Skeletal muscle satellite cell (primary cell): ENCODE data around the gene IQCA1.

- CAGE, long polyA plus RNA, result no peak
Observed at GRCh38 chr2:235669064-235669411, 175.2 kb downstream of the AGAP1 start.

DNA sequence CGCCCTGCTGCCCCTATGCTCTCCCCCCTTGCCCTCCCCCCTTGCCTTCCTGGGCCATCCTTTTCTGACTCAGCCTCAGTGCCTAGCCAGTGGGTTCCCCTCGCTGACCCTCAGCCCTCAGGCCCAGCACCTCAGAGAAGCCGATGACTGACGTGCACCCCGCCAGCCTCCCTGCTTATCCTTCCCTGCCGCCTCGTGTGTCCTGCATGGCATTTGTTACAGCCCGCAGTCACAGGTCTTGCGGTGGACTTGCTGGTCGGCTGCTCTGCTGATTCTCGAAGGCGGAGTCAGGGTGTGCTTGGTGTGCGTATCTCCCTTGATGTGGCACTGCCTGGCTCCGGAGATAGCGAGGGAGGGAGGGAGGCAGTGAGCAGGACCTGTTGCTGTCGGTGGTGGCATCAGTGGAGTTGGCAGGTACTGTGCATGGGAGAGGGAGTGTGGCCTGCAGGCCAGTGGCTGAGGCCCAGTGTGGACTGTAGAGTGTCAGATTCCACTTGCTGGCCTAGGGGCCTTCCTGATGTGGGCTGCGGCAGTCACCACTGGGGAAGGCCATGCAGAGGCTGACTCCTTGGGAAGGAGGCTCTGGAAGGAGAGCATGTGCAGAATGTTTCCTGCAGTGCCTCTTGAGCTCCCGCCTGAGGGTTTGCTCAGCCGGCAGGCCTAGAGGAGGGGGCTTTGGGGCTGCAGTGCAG lies 198.8 kb downstream of the AGAP1 start:
- CAGE, long polyA plus RNA, result no peak

- CAGE, long polyA plus RNA, result no peak
Observed at GRCh38 chr2:235708866-235709797, 215.3 kb downstream of the AGAP1 start.

GRCh38 chr2:235832547-235833418 lies 335.4 kb downstream of the GBX2 start:
- CAGE, long polyA plus RNA, result no peak

- CAGE, long polyA plus RNA, result no peak
Observed at GRCh38 chr2:236107711-236108010, 60.5 kb downstream of the GBX2 start.

DNA sequence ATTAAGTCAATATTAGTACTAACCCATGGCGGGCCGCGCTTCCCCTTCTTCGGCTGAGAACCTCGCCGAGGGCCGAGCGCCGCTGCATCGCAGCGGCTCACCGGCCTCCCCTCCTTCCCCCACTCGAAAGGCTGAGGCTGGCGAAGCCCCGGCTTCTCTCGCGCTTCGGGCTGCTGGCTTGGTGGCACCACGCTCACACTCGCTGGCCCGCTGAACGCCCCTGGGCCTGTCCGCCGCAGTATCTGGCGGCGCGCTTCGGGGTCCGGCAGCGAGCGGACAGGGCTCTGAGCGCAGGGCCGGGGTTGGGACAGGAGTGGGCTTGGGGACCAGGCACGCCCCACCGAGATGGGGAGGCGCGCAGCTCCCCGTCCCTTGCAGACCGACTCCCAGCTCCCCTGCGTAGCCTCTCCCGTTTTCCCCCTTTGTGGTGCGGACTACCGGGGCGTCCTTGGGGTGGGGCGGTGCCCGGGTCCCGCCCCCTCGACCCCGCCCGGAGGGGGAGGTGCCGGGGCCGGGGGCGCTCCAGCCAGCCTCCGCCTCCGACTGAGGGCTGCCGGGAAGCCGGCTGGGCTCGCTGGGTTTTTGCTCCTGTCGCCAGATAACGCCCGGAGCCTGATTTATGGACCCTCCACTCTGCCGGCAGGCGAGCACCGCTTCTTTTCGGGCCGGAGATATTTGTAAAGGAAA lies 3.9 kb downstream of the GBX2 start:
- CAGE, long polyA plus RNA, result no peak

DNA sequence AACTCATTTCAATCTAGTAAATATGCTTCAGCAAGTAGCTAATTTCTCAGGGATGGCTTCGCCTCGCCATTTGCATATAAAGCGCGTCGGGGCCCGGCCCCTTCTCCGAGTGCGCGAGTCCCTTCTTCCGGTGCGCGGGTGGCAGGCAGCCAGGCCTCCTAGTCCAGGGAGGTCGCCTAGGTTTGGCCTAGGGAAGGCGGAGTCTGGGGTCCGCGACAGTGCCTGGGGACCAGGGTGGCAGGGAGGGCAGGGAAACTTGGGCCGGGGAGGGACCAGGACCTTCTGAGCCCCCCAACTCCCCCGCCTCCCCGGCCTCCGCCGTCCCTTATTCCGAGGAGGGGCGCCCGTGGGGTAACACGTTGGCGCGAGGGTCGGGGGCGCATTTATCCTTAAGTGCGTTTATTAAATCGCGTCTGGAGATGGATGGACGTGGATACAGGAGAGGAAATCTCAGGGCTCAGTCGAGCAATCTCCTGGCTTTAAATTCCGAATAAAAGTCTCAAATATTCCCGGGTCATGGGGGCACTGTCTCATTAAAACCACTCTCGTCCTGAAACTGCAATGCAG lies 10.4 kb upstream of the GBX2 start:
- CAGE, long polyA plus RNA, result no peak

- CAGE, long polyA plus RNA, result no peak
Observed at GRCh38 chr2:236179158-236179850, 11.1 kb upstream of the GBX2 start.

DNA sequence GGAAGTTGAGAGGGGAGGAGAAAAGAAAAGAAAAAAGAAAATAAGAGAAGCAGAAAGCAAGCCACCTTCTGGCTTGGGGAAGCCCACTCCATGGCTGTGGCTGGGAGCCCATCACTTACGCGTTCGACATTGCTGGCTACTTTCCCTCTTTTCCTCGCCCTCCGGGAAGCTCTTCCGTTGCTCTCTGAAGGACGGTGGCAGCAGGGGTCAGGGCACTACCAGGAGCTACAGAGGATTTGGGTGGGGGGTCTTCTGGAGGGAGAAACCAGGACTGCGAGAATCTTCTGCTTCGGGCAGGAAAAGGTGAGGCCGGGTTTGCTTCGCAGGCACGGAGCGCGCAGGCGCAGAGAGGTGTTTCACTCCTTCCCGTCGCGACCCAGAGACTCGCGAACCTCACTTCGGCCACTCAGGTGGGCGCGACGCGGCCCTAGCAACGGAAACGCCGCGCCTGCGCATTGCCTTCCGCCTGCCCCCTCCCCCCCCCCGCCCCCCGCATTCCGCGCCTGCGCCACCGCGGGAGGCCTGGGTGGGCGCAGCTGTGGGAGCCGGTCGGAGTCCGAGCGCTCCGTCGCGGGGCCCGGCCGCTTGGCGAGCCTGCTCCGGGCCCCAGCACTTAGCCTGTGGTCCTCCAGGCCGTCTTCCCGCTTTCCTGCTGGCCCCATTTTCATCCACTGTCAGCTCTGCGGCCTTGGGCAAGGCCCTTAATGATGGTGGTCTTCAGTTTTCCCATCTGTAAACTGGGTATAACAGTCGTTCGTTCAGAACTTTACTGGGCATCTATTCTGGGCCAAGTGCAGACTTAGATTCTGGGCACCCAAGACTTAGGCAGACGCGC lies at the start of gene IQCA1:
IQCA1 (minus strand) TSS at position 339 of the 835 bp plus-strand sequence.
- CAGE, long polyA plus RNA, result no peak

GRCh38 chr2:236536770-236537401 lies 29.6 kb upstream of the IQCA1 start:
- CAGE, long polyA plus RNA, result no peak

DNA sequence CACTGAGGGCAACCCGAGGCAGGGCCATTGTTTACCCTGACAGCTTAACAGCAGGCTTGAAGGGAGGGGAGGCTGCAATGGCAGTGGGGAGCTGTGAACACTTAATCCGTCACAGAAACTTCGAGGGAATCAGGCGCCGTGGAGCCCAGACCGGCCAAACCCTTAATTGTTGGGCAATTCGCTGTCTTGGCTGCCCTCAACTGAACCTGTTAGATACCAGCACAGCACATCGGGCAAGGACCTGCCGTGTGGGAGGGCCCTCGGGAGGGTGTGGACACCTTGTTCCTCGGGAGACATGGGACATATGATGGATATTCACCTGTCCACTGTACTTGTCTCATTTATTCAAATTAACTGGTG lies 146.0 kb downstream of the ACKR3 start:
- CAGE, long polyA plus RNA, result no peak

- CAGE, long polyA plus RNA, result no peak
Observed at GRCh38 chr2:236782971-236783557, 213.4 kb downstream of the ACKR3 start.

GRCh38 chr2:236952572-236952925 lies 133.1 kb upstream of the COPS8 start:
- CAGE, long polyA plus RNA, result no peak

DNA sequence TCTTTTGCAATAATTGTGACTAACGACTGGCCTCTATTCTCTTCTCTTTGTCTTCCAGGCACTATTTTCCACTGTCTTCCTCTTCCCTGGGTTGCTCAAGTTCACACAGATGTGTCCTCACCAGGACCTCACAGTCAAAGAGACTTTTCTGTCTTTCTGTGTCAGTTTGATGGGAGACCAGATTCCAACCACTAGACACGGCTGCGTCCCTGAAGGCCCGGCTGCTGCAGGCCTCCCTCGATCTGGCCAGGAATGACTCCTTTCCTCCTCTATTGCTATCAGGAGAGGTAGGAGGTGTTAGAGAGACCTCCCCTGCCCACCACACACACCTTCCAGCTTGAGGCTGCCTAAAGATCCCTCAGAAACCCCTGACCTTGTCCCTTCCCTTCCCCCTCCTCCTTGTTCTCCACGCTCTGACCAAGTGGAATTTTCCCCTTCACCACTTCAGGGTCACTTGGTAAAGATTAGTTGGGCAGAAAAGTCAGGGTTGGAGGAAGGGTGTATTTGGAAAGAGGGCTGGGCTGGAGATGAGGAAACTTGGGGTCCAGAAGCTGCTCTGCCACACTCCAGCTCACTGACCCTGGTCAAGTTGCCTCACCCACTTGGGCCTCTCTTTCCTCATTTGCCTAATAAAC lies 109.2 kb upstream of the COPS8 start:
- CAGE, long polyA plus RNA, result no peak

- CAGE, long polyA plus RNA, result no peak
Observed at GRCh38 chr2:237086084-237086623, 465 bp downstream of the COPS8 start.

DNA sequence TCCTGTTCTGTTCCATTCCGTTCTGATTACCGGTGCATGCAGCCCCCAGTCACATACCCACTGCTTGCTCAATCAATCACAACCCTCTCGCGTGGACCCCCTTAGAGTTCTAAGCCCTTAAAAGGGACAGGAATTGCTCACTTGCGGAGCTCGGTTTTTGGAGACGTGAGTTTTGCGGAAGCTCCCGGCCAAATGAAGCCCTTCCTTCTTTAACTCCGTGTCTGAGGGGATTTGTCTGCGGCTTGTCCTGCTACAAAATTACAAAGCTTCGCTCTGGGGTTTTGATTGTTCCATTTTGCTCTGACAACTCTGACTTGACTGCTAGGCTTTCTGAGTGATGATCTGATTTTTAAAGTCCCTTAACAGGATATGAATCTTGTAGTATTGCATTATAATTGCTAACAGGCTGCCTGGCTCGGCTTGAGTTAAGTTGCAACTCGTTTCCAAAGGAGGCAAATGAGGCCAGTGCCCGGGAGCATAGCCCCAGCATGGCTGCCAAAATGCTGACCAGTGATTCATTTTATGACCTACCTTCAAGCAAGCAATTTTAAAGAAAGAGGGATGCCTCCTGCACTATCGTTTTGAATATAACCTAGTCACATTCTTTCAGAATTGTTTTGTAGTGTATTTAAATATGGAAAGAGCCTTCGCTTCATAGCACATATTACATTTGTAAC lies 135.5 kb downstream of the COL6A3 start:
- CAGE, long polyA plus RNA, result no peak

- CAGE, long polyA plus RNA, result no peak
Observed at GRCh38 chr2:237290961-237291991, 122.7 kb downstream of the COL6A3 start.

DNA sequence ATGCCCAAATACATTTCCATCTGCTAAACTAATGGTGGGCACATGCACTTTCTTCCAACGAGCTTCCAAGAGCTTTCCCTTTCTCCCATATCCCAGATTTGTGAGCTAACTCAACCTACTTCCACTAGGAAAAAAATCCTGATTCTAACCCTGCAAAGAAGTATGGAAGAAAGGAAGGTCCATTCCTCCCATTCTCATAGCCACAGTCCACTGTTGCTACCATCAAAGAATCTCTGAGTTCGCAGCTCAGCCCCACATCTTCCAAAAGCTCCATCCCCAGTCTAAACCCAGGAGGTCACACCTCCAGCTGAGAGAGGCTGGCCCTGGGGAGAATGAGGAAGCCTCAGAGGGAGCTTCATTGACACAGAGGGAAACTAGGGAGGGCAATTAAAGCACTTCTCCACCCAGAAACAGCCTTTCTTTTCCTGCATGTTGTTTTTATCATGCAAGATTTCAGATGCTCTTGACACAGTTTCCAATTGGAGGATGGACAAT lies 51.5 kb downstream of the COL6A3 start:
- CAGE, long polyA plus RNA, result no peak

DNA sequence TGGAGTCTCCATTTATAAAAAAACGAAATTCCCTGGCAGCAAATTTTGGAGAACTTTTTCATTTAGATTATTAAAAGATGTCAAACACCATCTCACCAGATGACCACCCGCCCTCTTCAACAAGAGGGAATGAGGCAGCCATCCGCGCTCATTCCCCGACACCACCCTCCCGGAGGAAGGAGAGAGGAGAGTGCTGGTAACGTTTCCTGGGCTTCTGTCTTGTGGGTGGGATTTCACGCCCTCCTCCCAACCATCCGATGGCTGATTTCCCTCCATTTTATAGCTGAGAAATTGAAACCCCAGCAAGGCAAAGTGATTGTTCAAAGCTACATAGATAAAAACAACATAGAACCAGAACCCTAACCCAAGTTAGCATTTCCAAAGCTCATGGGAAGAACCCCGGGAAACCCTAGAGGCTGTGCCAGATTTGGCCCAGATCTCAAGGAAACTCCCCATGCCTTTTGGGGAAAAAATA lies 8.6 kb downstream of the COL6A3 start:
- CAGE, long polyA plus RNA, result no peak

DNA sequence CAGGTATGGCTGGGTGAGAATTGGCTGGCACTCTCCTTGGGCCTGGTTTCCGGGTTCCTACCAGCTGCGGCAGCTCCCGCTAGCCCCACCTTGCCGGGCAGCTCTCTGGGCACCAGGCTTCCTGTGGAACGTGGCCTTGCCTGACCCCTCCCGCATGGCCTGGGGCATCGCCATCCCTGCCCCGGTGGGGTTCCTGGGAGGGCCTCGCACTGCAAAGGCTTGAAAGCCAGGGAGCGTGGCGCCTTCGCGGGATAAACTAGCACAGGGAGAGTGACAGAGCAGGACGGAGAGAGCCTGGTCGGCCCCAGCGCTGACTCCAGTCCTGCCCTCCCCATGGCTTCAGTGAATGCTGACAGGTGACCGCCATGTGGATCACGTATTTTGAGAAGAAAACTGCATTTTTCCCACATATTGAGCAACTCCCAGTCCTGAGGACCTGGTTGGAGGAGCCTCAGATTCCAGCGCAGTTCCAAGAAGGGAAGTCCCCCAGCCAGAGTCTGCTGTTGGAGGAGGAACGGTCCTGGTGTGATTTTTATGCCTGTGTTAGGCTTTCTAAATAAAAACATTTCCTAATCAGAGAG lies 32.2 kb upstream of the COL6A3 start:
- CAGE, long polyA plus RNA, result no peak